ENCODE measurements around the gene S1PR3.

- PRO-cap: no peak
Measured at GRCh38 chr9:86355675-86356125, 1.5 kb upstream of the TUT7 start.

GRCh38 chr9:86575933-86576198 is 221.7 kb upstream of the TUT7 start:
- PRO-cap: no peak

DNA sequence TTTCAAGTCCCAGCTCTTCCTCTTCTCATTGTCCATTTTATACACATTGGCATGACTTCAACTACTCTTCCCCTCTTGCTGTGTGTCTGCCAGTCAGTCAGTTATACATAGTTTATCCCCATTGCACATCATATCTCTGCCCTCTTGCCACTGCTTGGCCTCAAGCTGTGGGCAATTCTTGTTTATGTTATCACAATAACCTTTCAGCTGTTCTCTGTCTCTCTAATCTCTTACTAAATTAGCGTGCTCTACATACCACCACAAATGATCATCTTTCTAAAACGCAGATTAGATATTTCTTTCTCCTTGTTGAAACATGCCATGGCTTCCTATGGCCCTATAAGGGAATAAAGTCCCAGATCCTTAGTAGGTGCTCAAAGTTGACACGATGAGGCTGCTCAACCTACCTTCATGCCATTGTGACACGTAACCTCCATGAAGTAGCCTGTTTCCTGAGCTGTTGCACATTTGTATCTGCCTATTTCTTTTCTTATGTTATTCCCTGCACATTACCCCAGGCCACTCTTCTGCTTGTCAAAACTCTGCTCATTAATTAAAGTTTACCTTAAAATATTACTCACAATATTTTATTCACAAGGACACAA is 239.2 kb downstream of the GAS1 start:
- PRO-cap: no peak

DNA sequence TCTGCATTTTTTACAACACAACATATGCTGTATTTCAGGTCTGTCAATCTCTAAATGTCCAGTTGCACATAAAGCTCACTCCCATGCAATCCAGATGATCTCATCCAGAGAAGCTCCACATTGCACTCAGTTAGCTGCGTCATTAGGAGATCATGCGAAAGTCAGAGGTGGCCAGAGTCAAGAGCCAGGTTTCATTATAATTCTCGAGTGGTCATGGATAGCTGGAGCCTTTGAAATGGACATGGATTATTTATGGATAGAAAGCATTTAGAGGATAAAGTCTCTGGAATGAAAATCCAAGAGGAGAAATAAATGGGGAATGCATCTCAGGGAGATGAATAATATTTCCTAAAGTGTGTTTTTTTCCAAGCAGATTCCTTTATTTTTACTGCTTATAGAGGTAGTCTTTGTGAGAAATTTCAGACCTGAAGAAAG is 232.2 kb downstream of the GAS1 start:
- PRO-cap: no peak

GRCh38 chr9:87148377-87149141 is 201.3 kb upstream of the GAS1 start:
- PRO-cap: no peak

DNA sequence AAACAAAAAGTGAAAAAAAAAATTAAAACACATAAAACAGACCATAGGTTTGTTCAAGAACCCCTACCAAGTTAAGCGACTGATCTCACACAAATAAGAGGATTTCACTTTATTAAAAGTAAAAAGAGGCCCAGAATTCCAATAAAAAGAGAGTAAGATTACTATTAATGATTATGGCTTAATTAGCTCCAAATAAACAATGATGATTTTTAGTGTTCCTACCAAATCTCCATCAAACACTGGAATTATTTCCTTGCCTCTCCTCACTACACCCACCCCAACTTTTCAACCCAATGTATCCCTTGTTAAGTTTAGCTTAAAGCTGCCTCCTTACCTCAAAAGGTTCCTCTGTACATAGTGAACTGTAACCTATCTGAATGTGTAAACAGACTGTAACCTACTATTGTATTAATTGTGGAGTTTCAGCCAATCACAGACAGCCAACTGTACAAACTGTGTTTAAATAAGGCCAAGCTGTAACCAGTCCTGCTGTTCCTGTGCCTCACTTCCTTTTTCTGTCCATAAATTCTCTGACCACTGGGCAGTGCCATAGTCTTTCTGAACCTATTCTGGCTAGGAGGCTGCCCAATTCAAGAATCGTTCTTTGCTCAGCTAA is 74.8 kb upstream of the DAPK1 start:
- PRO-cap: no peak

- PRO-cap: no peak
Measured at GRCh38 chr9:87594267-87594602, 96.6 kb downstream of the DAPK1 start.

- PRO-cap: no peak
Measured at GRCh38 chr9:87771258-87771589, 45.3 kb downstream of the CTSL start.

- PRO-cap: no peak
Measured at GRCh38 chr9:87792660-87794047, 67.2 kb downstream of the CTSL start.

DNA sequence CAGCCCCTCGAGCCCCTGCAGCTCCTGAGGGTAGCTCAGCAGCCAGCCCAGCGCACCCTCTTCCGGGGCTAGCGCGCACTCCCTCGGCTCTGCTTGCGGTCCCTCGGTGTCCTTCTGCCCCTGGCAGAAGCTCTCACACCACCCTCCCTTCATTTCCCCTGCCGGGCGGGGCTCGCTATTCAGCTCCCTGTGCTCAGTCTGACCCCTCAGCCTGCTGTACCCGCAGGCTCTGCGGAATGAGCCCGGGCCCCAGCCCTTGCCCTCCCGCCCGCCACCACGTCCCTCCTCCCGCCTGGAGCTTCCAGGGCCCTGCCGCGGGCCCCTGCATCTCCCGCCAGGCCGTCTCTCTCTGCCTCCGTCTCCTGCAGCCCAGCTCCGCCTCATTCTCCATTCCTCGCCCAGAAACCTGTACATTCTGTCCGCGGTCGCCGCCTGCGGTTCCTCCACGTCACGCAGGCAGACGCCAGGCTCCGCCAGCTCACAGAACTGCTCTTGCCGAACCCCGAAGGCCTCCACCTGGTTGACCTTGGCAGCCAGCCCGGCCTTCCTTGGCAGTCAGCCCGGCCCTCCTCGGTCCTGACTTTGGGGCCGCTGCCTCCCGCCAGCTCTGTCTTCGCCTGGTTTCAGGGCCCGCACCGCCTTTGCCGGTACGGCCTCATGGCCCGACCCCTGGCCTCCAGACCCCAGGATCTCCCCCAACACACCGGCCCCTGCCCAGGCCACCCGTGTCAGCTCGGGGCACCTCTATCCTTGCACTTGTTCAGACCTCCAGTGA is 61.6 kb downstream of the SPATA31C2 start:
- PRO-cap: no peak

DNA sequence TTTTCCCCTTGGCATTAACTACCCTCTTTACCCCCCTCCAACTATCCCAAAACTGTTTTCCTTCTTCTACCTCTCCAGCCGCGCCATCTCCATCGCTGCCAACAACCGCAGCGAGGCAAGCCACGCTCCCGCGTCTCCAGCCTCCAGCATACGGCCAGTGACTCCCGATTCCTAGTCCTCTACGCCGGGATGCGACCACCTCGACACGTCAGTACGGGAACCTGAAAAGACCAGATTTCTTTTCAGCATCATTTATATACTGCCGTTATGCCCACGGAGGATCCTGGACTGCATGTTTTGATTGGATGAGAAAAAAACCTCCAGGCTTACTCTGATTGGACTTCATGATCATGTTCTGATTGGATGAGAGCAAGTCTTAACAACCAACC is 25.1 kb downstream of the SPATA31C2 start:
- PRO-cap: no peak

DNA sequence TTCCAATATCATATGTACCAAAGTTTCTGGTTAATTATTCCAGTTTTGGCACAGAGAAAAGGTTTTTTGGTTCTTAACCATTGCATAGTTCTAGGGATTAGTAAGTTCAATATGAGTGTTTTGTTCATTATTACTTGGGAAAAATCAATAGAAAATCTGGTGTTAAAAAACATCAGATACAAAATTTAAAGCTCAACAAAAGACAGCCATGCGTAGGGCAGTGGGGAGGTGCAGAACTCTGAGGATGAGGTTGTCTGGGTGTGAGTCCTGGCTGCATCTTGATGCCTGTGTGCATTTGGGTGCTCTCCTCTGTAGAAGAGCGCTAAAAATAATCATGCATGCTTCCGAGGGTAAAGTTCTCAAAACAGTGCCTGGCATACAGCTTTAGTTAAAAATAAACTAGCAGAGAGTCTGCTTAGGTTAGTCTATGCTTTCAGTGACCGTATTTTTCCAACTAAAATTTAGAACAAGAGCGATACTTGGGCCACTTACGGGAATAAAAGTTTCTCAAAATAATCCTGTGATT is 55.4 kb upstream of the SPATA31C2 start:
- PRO-cap: no peak

DNA sequence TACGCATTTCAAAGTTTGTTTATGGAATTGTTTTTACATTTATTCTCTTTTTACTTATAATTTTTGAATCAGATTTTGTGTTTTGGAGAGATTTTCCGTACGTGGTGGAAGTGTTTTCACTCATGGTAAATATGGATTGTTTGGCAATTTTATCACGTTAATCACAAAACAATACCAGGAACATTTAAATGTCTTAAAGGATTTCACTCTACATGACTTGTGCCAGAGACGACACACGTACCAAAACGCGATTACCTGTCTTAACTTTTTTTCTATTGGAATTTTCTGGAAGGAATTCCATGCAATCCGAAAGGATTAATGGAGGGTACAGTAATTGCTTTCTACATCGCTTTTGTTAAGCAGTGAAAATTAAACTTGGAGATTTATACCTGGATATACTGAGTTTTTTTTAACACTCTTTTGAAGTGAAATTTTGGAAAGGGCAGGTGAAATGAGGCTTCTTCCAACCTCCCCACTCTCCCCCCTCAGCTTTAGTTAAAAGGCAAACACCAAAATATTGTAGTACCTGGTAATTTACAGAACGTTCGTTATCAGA is 1.3 kb downstream of the SPIN1 start:
- PRO-cap: no peak

- PRO-cap: no peak
Measured at GRCh38 chr9:88921956-88922383, 69.3 kb upstream of the S1PR3 start.

GRCh38 chr9:88991039-88992077 is at the start of gene S1PR3:
Gene S1PR3 (plus strand): TSS chr9:88991468.
- PRO-cap: bidirectional peak, plus-strand start at chr9:88991468, minus-strand start at chr9:88991304

GRCh38 chr9:88997900-88998099 is 6.5 kb downstream of the S1PR3 start:
- PRO-cap: no peak

DNA sequence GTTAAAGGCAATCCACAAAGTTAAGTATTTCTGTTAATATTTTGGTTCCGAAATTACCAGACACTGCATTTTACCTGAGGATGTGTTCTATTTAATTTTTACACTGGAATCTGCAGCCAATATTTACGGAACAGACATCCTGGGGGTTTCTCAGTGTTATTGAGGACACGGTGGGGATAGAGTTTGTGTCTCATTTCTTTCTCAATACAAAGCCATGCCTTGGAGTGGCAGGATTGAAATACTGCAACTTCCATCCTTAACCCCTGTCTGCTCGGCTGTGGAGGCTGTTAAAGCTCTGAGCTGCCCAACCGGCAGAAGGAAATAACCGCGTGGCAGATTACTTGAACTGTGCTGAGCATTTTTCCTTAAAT is 1.8 kb downstream of the SHC3 start:
- PRO-cap: no peak

DNA sequence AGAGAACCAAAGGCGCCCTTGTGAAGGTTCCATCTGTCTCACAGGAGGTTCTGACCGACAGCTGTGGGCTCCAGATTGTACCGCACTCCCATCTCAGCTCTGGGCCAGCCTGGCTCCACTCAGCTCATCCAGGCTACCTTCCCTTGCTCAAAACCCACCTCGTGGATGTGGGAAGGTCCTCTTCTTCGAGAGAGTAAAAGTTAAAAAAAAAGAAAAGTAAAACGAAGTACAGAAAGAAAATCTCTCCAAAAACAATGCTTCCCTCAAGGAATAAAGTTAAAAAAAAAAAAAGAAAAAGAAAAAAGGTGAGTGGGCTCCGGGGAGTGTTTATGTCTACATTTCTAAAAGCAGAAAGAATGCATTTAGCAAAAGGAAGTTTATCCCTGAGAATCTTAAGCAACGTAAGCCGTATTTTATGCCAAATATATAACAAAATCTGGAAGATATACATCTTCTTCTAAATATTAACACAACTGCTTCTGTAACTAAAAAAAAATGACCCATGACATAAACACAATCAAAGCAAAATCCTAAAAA is 59.5 kb downstream of the SECISBP2 start:
- PRO-cap: no peak

- PRO-cap: no peak
Measured at GRCh38 chr9:89387338-89387961, 69.2 kb downstream of the SECISBP2 start.

DNA sequence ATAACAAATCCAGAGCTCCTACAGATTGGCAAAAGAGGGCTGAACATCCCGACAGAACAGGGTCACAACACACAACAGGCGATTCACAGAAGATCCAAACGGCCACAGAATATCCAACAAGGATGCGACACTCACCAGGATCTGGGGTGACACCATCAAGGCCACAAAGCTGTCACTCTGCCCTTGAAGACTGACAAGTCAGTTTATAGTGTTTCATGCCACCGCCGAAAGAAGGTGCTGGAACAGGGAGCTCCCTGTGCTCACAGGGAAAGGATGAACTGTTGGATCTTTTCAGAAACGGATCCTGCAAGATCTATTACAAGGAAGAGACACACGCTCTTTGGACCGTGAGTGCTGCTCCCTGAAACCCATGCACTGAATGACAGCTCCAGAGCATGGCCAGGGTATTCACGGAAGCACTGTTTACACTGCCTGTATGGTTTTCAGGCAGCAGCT is 53.0 kb downstream of the SEMA4D start:
- PRO-cap: no peak

All from peritoneum (tissue), 1 donor.